Endometrial microvascular endothelial cells (primary cell): ENCODE results near the genes BPIFB4 and NECAB3.

- RAMPAGE, long total RNA: no peak
These were observed 20.9 kb downstream of the C20orf203 start for GRCh38 chr20:32652785-32653262.

DNA sequence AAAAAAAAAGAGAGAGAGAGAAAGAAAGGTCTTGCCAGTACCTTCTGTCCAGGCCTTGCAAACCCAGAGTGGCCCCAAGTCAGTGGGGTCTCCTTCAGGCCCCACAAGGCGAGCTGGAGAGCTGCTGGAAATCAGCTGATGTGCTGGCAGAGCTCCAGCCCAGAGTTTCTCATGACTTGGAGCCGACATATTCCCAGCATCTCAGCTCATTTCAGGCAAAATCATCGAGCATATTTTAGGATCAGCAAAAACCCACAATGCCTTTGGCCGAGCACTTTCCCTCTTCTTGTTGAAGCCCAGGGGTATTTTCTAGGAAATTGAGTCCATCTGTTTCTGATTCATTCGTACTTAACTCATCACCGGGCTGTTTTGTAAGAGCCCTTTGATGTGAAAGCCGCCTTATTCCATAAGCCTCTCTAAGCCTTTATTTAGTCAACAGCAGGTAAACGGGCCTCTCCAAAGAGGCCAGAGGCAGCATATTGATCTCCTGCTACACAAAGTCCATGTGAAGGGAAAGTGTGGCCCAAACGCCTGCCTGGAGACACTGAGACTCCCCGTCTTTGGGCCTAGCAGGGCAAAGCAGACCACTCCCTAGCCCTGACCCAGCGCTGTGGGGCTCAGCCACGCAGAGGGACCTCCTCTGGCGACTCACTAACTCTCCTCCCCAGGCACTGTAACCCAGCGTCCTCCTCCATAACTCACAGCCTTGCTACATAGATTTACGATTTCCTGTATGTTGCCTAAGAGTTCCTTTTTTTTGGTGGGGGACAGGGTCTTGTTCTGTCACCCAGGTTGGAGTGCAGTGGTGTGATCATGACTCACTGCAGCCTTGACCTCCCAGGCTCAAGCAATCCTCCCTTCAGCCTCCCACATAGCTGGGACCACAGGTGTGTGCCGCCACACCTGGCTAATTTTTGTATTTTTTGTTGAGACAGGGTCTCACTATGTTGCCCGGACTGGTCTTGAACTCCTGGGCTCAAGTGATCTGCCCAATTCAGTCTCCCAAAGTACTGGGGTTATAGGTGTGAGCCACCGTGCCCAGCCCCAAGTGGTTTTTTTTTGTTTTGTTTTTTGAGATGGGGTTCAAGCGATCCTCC is 12.1 kb upstream of the C20orf203 start:
- RAMPAGE, long total RNA: no peak

GRCh38 chr20:32762816-32763090 is 568 bp downstream of the DNMT3B start:
- RAMPAGE, long total RNA: no peak

DNA sequence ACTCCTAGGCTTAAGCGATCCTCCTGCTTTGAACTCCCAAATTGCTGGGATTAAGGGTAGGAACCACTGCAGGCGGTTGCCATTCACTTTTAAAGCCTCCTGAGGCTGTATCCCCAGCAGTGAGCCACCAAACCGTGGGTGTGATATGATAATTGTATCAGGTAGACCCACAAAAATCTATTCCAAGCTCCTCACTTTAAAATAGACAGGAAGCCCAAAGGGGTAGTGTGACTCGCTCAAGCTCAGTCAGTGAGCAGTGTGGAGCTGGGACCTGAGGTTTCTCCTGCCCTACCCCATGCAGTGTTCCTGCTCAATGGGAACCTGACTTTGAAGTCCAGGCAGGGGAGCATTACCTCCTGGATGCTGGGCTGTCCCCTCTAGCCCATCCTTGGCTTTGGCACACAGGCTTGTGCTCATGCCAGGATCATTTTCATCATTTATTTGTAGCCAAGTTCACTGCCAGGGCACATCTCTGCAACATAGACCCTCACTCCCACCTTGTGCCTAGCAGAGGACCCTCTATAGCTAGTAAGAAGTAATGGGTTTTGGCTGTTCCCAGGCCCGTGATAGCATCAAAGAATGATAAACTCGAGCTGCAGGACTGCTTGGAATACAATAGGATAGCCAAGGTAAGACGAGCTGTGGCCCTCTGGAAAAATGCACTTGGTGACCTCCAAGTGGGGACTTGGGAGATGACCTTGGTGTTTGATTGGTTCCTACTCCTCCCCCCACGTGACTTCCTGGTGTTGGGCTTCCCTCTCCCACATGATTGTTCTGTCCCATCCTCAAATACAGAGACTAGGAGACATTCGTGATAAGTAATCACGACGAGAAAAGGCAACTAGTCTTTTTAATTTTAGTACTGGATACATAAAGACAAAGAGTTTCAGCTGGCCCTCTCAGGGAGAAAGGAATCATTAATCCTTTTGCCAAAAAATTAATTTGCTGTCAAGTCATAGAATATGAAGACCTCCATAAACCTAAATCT is 14.7 kb upstream of the MAPRE1 start:
- RAMPAGE, long total RNA: no peak

GRCh38 chr20:32839455-32840040 is 19.2 kb upstream of the EFCAB8 start:
- RAMPAGE, long total RNA: no peak

DNA sequence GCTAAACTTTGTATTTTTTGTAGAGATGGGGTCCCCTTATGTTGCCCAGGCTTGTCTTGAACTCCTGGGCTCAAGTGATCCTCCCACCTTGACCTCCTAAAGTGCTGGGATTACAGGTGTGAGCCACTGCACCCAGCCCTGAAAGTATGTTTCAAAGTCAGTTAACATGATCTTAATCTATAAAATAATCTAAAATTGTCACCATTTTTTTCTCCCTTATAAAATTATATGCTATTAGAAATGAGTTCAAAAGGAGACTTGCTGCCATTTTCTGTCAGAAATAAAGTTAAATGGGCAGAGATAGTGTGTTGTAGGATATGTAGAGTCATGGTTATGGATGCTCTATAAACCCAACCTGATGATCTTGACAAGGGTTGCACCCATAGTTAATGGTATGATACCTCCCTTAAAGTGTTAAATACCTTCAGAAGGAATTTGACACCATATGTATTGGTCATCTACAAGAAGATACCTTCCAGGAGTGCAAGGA is 7.4 kb upstream of the EFCAB8 start:
- RAMPAGE, long total RNA: no peak

DNA sequence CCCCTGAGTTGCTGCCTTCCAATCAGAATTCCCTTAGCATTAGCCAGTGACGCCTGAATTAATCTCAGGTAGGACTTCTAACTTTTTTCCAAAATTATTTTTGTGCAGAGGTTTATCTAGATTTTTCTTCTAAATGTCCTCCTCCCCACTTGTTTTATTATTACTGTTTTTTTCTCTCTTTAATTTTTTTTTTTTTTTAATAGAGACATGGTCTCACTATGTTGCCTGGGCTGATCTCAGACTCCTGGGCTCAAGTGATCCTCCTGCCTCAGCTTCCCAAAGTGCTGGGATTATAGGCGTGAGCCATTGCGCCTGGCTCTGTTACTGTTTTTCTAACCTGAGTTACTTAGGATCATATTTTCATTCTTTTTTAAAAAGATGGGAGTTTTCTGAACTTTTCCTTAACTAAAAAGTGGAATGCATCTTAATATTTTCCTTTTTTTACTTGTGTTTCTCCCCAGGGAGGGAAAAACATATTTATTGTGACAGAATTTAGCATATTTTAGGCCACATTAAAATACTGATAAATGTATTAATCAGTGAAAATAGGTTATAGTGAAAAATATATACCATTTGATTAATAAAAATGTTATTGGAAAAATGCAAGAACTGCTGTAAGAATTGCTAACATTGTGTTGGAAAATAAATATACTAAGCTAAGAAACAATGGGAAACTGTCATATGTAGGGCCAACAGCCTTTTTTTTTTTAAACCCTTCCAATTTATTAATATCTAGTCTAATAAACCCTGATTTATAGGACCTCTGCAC is 1.2 kb upstream of the EFCAB8 start:
- RAMPAGE, long total RNA: no peak

DNA sequence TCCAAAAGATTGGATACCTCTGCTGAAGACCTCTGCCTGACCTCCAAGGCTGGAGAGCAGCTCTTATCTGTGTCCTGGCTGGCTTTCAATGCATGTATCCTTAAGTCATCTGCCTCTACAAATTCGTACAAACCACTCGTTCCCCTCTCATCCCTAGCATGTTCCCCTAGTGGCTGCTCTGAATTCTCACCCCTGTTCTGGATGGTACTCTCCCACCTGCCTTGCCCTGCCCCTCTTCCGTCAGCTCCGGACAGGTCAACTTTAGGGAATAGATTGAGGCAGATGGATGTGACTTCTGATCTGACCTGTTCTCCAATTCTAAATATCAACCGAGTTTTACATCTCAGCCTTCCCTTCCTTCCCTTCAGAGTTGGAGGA is 303 bp downstream of the EFCAB8 start:
- RAMPAGE, long total RNA: no peak

DNA sequence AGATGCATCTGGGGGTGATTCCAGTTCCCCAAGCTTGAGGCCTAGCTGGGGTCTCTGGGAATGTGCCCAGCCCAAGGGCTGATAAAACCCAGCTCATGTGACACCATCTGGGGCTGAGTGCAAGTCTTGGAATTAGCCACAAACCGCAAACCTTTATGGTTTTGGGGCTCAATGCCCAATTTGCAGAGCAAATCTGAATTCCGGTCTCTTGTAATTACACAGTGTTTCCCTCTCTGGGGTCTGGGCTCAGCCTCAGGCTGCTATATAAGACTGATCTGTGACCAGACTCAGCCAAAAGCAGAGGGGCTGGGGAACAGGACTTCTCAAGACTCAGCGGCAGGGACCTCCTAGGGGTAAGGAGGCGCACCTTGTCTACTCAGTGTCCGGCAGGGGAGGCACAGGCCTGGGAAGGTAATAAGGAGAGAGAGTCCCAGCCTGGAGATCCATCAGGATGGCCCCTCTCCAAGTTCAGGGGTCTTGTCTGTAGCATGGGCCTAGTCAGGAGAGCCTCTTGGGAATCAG is at the start of gene BPIFB4:
Gene BPIFB4 (plus strand): TSS at position 293 of the 522 bp plus-strand sequence.
- RAMPAGE, long total RNA: no peak

DNA sequence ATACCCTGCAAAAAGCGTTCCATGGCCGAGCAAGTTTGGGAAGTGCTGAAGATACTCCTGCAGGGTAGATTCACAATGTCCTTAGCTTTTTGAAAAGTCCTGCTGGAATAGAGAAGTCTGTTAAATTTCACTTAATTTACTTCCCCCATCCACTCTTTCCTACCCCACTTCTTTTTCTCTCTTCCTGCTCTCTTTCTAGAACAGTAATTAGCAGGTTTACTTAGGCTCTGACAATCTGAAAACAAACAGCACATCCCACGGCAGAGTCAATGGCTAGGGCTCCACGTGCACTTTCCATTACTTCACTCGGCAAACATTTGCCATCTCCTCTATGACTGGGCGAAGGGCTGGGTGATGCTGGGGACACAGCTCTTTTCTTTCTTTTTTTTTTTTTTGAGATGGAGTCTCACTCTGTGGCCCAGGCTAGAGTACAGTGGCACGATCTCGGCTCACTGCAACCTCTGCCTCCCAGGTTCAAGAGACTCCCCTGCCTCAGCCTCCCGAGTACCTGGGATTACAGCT is 26.6 kb downstream of the BPIFB4 start:
- RAMPAGE, long total RNA: no peak

DNA sequence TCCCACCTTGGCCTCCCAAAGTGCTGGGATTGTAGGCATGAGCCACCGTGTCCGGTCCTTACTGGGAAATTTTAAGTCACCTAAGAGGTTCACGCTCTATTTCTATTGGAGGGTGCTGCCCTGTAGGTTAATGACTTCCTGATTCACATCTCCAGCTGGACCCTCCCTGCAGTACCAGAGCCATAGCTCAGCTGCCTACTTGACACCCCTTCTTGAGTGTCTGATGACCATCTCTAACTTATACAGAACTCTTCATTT is 741 bp upstream of the CDK5RAP1 start:
- RAMPAGE, long total RNA: no peak

- RAMPAGE, long total RNA: no peak
These were observed 1.1 kb downstream of the SNTA1 start for GRCh38 chr20:33442473-33442884.

DNA sequence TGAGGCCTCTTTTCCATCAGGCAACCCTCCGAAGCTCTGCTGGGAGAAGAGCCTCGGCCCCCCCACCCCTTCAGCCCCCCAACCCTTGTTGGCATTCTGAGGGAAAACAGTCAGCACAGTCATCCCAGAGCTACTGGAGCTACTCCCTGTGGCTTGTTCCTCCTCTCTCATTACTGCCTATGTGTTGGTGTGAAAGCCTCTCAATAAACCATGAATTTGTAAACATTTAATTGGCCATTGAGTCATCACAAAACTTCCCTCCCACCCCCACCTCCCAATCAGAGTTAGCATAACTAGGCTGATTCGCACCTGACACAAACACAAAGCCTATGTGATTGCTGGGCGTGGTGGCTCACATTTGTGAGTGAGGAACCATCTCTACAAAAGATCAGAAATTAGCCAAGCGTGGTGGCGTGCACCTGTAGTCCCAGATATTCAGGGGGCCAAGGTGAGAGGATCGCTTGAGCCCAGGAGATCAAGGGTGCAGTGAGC is 17.1 kb upstream of the SNTA1 start:
- RAMPAGE, long total RNA: no peak

DNA sequence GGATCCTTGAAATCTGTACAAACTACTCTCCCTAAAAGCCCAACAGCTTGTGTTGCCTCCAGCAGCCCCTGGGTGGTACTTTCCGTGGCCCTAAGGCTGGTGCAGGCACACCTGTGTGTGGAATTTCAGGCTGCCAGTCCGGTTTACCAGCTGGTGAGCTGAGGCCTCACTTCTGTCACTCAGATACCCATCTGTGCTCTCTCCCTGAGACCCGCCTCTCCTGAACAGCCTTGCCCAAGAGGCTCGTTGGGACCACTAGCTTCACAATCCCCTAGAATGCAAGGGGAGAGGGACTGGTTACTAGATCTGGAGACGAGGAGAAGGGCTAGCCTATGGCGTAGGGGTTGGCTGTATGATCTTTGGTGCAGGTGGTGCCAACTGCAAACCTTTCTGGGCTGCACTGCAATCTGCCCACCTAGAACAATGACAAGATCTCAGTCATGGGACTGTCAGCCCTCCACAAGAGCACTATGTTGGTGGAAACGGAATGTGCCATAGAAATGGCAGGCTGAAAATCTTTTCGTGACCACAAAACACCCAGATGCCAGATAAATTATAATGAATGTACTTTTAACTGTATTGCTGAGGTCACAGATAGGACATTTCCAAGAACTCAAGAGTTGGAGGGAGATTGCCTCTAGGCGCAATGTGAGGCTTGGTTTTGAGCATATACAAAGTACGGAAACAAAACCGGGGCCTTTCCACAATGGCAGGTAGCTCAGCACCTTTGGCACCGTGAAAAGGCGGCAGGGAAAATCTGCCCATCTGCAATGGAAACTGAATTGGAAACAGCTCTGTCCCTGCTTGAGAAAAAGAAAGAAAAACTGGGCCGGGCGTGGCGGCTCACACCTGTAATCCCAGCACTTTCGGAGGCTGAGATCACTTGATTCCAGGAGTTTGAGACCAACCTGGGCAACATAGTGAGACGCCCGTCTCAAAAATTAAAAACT is 10.8 kb upstream of the C20orf144 start:
- RAMPAGE, long total RNA: no peak

DNA sequence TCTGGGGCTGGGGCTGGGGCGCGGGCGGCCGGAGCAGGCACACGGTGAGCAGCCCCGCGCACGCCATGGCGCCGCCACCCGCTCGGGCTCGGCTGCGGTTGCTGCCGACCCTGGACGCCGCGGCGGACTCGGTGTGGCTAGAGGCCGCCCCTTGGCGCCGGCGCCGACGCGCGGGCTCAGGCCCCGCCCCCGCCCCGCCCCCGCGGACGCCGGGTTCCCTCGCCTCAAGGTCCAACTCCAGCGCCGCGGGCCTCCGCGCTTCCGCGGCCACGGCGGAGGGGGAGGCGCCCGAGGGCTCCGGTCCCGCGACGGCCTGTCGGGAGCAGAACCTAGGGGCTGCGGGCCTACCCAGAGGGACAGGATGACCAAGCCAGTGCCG is at the start of gene NECAB3:
Gene NECAB3 (minus strand): TSS at position 143 of the 379 bp plus-strand sequence.
- RAMPAGE, long total RNA: no peak

DNA sequence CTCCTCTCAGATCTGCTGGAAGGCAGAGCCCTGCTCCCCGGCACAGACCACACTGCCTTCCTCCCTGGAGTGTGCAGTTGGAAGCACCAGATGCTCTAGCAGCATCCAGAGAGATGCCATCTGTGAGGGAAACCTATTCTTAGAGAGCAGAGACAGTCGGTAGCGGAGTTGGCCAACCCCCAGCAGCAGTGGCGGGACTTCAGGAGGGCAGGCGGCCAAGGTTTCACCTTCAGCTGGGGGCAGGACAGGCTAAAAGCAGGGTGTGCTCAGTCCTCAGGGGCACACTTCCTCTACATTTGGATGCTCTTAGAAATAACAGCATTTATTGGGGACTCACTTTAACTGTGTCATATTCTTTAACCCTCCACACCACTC is 16.8 kb upstream of the E2F1 start:
- RAMPAGE, long total RNA: no peak

DNA sequence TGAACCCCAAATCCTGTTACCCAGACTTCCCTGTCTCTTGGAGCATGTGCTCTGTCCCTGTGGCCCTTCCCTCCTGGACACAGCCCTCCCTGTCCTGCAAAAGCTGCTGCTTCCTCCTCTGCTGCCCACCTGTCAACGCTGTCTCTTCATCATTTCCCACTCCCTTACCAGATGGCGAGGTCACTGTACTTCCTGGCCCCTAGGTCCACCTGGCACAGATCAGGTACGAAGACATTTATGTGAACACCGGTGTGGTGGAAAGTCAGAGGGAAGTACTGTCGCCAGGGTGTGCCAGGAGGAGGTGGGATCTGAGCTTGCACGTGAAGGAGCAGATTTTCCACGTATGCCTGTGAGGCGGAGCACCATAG is 46.4 kb downstream of the CHMP4B start:
- RAMPAGE, long total RNA: no peak

DNA sequence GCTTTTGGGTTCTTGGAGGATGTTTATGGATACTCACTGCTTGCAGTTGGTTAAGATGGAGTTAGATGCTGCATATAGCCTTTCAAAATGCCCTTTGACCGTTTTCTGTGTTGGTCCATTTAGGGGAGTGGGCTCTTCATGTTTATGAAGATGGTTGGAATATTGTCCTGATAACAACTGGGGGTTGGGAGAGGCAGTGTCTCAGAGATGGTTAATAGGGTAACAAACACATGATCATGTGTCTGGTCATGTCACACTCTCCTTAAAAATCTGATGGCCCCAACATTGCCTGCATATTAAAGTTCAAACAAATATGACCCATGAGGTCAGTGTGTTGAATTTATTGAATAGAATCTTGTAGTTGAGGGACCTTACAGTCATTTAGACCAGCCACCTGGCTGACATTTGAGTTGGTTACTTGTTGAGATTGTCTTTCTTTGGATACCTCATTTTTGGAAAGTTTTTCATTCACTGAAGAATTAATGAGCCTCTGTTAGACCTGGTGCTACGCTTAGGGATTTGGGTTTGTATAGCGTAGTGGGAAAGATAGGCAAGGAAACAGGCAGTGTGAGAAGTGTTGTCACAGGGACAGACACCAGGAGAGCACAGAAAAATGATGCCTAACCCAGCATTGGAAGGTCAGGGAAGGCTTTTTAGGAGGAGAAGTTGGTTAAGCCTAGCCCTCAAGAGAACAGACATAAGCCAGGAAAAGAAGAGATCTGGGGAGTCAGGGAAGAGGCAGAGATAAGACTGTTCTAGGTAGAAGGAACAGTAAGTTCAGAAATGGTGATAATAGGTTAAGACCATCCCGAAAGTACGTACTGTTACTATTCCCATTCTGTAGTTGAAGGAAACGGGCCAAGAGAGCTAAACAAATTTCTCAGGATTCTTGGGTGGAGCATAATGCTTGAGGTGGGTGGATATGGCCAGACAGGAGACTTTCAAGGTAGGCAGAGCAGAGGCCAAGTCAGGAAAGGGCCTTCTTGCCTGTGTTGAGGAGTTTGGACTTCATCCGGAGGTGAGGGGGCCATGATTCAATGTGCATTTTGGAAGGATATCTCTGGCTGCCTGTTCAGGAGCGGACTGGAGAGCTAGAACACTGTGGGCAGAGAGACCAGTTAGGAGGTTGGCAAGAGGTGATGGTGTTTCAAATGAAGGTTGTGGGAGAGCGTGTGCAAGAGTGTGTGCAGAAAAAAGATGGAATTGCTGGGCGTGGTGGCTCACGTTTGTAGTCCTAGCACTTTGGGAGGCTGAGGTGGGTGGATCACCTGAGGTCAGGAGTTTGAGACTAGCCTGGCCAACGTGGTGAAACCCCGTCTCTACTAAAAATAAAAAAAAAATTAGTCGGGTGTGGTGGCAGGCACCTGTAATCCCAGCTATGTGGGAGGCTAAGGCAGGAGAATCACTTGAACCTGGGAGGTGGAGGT is 4.4 kb downstream of the RALY start:
- RAMPAGE, long total RNA: no peak

DNA sequence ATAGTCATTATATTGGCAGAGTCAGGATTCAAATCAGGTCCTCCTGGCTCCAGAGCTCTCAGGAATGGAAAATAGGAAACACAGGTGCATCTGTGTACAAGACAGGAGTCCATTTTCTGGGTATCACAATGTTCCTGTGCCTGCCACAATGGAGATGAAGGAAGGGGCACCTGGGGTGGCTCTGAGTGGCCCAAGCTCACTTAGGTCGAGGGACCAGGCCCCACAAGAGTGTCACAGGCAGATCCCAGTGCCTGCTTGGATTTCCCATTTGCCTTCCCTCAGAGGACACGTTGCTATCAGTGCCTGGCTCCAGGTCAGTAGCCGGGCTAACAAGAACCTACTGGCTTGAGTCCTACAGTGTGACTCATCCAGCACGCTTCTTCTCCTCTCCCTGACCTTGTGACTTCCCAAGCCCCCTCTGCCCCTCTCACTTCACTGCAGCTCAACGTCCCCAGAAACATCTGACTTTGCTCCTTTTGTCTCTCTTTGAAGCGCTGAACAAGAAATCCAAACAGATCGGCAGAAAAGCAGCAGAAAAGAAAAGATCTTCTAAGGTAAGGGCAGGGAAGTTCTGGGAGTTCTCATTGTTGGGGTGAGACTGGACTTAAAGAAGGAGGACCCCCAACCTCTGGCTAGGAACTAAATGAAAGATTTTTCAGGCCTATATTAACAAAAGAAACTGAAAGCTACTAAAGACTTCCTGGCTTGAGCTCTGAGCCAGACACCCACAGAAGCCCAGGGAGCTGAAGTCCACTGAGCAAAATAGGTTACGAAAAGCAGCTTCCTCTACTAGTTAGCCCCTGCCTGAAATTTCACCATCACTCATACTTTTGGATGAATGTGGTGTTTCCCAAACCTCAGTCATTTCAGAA is 21.4 kb downstream of the ASIP start:
- RAMPAGE, long total RNA: no peak

DNA sequence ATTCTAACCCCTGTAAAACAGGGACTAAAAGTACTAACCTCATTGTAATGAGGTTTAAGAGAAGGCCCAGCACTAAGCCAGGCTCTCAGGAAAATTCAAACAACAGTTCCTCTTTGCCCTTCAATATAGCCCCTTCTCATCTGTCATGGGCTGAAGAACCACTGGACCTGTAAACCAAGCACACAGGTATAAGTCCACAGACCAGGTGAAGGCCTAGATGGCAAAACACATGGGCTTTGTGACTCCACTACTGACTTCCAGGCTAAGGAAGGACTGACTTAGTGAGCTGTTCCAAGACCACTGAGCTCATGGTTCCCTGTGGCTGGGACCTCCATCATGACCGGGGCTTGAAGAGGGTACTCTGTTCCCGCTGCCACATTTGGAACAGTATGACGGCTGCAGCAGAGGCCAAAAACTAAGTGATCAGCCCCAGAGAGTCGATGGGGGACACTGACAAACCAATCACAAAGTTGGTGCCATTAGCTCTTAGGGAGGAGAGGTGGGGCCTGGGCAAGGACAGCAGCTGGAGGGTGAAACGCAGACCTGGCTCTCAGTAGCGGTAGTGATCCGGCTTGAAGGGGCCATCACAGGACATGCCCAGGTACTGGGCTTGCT is 22.6 kb downstream of the AHCY start:
- RAMPAGE, long total RNA: no peak